Breast (tissue), 4 donors: ENCODE measurements around a stretch of chrX.

- PRO-cap, 3 experiments: no peak in any of the 3 experiments
- RRBS: no CpG with 5 or more reads among the region's 6 CpGs
Measured at GRCh38 chrX:106942389-106943126, 22.4 kb downstream of the CLDN2 start.

DNA sequence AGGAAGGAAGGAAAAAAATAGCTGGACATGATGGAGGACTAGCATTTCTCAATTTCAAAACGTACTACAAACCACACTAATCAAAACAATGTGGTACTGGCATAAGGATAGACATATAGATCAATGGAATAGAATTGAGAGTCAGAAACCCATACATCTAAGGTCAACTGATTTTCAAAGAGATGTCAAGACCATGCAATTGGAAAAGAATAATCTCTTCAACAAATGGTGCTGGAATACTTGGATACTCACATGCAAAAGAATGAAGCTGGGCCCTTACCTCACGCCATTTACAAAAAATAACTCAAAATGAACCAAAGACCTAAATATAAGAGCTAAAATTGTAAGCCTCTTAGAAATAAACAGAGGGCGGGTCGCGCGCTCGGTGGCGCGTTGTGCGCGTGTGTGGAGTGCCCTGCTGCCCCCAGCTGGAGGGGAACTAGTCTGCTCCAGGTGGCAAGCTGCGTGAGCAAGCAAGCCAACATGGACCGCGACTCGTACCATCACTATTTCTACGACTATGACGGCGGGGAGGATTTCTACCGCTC, 65.8 kb downstream of the DNAAF6 start:
- PRO-cap, 3 experiments: no peak in any of the 3 experiments
- RRBS: no CpG with 5 or more reads among the region's 19 CpGs

- PRO-cap, 3 experiments: no peak in any of the 3 experiments
- RRBS: no CpG with 5 or more reads among the region's 11 CpGs
Measured at GRCh38 chrX:107451686-107452116, 2.2 kb downstream of the FRMPD3 start.

DNA sequence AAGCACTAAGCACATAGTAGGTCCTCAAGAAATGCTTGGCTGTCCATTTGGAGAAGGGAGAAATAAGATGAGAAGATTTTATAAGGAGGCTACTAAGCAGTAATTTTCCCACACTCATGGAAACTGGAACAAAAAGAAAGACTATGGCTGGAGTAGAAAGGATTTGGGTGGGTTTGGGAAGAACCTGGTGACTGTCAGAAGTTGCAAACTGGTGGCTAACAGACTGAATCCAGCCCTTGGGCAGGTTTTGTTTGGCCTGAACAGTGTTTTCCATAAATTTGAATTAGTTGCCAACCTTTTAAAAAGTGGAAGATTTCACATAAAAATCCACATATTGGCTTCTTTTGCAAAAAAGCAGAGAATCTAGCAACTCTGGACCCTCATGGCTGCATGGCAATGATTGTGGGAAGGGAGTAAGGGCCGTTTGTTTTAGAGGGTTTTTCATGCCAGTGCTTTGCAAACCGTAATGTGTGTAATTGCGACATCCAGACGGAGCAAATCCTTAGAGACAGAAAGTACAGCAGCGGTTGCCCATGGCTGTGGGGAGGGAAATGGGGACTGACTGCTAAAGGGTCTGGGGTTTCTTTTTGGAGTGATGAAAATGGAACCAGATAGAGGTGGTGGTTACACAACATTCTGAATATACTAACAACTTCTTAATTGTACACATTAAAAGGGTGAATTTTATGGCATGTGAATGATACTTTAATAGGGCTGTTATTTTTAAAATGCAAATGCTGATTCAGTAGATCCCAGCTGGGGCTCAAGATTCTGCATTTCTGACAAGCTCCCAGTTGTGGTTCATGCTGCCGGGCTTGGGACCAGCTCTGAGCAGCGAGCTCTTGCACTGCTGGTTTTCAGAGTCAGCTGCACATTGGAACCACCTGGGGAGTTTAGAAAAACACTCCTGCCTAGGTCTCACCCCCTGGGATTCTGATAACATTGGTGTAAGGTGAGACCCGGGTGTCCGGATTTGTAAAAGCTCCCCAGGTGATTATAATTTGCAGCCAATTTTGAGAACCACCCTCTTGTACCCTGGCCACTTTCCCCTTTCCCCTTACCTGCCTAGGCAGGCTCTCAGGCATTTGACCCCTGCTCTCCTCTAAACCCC, 47.5 kb downstream of the PRPS1 start:
- PRO-cap, 3 experiments: peak in 3 of 3 experiments; most common plus-strand start position 534 of the sequence (in 3); most common minus-strand start position 398 of the sequence (in 1)
- RRBS: no CpG with 5 or more reads among the region's 9 CpGs

DNA sequence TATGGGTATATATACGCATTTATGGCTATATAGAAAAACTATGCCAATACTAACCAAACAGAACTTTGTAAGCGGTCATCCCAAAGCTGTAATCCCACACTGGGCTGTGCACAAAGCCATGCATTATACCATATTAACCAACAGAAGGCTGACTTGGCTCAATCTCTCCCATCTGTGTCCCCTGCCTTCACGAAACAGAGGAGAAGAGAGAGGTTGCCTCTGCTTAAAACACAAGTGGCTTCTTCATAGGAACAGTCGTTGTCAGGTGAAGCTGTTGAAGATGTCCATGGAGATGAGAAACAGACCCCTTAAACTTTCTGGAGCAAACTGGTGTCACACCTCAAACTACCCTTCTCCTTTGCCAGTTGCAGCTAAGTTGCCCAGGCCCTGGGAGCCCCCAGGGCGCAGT, 61.7 kb downstream of the TSC22D3 start:
- PRO-cap, 3 experiments: peak in 1 of 3 experiments; most common minus-strand start position 257 of the sequence (in 1)
- RRBS: no CpG with 5 or more reads among the region's 5 CpGs

DNA sequence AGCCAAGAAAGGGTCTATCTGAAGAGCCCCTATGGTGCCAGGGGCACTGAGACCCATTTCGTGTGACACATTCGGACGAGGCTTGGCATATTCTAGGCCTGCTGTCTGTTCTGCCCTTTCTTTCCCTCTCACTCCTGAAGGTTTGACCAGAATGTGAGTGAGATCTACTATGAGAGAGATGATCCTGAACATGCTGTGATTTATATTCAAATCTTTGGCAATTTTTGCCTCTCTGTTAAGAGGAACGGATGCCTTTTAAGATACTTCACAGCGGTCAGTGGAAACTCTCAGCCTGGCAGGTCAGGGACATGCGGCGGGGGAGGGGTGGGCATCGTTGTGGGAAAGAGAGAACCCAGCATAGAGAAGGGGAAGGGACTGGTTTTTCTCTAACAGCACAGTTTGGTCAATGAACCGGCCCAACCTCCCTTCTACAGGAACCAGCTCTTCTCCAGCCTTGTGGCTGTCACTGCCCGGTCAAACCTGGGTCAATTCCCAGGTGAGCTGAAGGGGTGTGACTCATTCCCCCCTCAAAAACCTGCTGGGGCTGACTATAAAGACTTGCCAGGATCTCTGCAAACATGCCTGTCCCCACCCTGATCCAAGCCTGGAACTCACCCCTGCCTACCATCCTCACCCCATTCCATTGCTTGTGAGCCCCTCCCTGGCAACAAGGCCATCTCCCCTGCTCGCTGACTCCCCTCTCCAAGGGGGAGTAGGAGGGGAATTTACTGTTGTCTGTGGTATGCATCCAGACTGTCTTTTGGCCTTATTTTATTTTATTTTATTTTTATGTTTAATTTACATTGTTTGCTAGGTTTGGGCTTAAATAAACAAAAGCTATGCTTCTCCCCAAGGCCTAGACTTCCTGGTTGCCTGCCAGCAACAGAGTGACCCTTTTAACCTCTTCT, 49.8 kb downstream of the TSC22D3 start:
- PRO-cap, 3 experiments: no peak in any of the 3 experiments
- RRBS: 53% methylated on average over 2 of the region's 11 CpGs

- PRO-cap, 3 experiments: no peak in any of the 3 experiments
- RRBS: no CpG with 5 or more reads among the region's 4 CpGs
Measured at GRCh38 chrX:107728315-107729116, 47.1 kb downstream of the TSC22D3 start.

DNA sequence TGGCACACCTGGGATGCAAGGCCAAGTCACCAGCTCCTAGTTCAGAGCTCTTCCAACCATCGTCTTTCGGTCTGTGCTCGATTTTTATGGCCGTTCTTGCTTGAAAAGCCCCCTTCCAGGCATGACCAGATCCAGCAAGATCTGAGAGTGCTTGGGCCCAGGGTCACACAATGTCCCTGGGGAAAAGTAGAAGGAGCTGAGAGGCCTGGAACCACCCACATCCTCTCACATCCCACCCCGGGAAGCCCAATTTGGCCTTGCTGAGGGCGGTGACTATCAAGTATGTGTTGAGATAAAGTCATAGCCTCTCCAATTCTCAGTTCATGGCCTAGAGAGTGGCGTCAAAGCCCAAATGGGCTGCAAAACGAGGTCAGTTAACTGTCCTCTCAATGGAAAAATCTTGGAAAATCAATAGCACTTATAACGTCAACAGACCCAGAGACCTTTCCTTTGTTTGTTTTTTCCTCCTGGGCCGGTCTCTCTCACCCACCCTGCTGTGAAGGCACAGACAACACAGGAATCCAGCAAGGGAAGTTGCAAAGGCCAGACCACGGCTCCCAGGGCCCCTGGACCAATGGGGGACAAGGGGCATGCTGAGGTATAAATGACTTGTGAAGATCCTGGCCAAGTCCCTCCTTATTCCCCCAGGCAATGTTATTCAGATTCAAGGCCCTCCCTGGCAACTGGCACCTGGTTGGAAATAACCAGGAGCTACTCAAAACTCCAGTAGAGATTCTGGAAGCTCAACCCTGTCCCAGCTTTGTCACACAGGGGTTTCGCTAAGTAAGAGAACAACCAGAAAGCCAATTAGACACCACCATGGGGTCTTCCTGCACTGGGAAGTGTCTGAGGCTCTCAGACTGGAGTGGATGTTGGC, 38.7 kb downstream of the TSC22D3 start:
- PRO-cap, 3 experiments: no peak in any of the 3 experiments
- RRBS: no CpG with 5 or more reads among the region's 12 CpGs

DNA sequence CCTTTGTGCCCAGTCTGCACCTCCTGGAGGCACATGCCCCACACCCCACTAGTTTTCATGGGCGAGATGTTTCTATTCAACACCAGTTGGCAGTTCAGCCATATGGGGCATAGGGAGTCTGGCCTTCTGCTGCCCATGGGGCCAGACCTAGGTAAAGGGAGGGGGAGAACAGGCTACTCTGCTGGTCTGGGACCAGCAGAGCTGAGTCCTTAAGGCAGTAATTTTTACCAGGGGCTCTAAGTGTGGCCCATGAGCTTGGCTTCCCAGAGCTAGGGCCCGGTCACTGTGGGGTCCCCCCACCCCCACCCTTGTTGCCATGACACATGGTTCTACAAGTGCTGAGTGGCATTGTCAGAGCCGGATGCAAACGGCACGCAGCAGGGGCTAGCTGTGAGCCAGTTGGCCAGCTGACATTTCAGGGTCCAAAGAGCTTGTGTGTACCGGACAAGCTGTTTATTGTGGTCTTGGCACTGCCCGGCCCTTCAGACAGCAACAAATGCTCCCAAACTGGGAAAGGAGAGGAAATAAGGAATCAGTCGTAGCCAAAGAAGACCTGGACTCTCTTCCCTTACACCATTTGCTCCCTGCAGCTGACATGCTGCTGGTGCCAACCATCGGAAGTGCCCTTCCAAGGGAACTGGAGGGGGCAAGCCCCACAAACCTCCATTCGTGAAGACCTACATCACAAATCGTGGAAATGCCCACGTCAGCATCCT, 36.9 kb downstream of the TSC22D3 start:
- PRO-cap, 3 experiments: no peak in any of the 3 experiments
- RRBS: 66% methylated on average over 5 of the region's 12 CpGs

- PRO-cap, 3 experiments: no peak in any of the 3 experiments
- RRBS: no CpG with 5 or more reads among the region's 4 CpGs
Measured at GRCh38 chrX:107756659-107756918, 19.0 kb downstream of the TSC22D3 start.

DNA sequence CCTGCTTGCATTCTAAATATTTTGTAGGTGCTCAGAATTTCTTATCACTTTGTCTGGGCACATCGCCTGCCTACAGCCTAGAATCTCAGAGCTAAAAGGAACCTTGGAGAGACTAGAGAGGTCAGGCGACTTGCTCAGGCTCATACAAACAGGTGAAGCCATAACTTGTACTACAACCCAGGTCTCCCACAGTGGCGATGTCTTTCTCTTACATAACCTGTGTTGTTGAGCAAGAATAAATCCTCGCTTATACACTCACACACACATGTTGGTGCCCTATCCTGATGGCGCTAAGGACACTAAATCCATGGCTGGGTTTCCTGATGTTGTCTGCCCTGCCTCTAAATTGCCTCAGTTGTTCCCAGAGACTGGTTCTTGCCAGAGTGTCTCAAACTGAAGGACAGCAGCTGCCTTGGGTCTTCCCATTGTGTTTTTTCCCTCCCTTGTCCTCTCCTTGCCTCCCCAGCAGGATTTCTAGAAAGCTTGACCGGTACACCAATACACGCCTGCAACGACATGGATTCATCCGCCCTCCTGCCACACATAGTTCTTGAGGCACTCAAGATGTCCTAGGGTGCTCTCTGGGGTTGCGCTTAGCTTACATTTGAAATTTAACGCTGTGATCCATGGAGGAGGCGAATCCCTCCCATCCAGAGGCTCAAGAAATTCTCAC, 1.6 kb downstream of the TSC22D3 start:
- PRO-cap, 3 experiments: peak in 1 of 3 experiments; most common plus-strand start position 572 of the sequence (in 1); most common minus-strand start position 469 of the sequence (in 1)
- RRBS: no CpG with 5 or more reads among the region's 12 CpGs

GRCh38 chrX:107826702-107827103, 1.0 kb downstream of the MID2 start:
- PRO-cap, 3 experiments: peak in 3 of 3 experiments; most common plus-strand start chrX:107826774 (in 1); most common minus-strand start chrX:107826862 (in 2)
- RRBS: 15% methylated on average over 15 of the region's 38 CpGs

DNA sequence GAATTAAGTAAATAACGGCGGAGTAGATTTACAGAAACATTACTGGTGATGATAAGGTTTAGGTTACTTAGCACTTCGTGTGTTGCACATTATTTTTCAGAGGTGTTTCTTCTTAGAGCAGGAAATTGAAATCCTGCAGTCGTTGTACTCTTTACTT, 1.3 kb downstream of the MID2 start:
- PRO-cap, 3 experiments: no peak in any of the 3 experiments
- RRBS: no CpG with 5 or more reads among the region's 4 CpGs

DNA sequence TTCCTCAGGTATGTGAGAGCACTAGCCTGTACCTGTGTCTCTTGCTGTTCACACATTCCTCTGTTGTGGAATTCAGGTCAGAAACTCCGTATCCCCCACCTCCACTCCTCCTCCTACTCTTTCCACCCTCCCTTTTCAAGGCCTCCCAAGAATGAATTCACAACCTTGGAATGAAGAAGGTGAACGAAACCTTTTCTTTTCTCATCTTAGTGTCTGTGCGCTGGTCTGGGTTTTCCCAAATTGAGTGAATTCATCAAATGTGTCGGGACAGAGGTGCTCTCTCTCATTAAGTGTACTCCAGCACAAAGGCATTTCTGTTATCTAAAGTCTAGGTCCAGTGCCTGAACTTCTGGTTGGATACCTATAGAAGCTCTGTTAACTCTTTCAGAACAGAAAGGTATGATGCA, 42.0 kb downstream of the COL4A6 start:
- PRO-cap, 3 experiments: no peak in any of the 3 experiments
- RRBS: no CpG with 5 or more reads among the region's 4 CpGs

DNA sequence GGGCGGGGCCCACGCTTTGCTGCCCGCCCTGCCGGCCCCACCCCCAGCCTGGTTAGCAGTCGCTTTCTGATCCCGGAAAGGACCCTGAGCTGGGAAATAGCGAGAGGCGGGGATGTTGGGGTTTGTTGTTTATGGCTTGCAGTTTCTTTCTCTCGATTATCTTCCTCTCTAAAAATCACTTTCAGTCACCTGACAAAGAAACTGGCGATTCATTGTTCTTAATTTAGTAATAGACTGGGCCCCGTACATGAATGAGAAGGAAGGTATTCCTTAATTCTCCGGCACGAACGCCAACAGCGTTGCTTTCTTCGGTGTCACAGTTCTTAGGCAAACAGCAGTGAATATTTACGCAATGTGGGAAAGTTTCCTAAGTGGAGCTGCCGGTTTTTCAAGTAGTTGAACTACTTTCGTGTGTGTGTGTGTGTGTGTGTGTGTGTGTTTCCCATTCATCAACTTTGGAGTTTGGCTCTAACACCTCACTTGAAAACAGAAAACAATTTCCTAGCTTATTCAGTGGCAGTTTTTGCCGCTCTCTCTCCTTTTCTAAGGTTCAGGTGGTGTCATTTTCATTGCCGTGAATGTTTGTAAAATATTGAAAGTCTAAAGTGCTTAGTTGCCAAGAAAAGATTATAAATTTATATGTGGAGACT, 632 bp downstream of the NXT2 start:
- PRO-cap, 3 experiments: peak in 3 of 3 experiments; most common plus-strand start position 77 of the sequence (in 2); most common minus-strand start position 325 of the sequence (in 1)
- RRBS: 17% methylated on average over 13 of the region's 21 CpGs

GRCh38 chrX:109668903-109669183, 43.9 kb upstream of the KCNE5 start:
- PRO-cap, 3 experiments: no peak in any of the 3 experiments

- PRO-cap, 3 experiments: peak in 1 of 3 experiments; most common minus-strand start chrX:109840655 (in 1)
- RRBS: no CpG with 5 or more reads among the region's 5 CpGs
Measured at GRCh38 chrX:109840499-109841046, 107.5 kb upstream of the ACSL4 start.

DNA sequence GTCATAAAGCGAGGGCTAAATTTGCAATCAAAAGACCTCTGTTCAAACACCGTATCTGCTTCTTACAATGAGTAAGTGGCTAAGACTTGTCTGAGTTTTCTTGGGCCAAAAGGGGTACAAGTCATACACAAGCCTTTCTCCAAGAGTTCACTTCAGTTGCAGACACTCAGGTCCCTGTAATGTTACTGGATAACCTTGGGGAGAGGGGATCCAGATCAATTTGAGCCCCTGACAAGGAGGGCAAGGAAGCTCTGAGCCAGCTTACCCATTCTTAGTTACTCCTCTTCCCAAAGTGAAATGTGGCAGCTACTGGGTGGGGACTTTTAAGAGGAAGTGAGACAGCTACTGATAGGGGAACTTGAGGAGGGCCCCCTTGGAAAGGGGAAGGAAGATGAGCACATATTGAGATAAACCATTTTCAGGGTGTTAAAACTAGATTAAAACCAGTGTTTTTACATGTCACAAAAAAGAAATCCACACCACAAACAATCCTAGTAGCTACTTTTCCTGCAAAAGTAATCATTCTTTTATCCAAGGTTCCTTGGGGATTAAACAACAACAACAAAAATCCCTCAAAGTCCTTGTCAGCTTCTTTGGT, 113.8 kb upstream of the TMEM164 start:
- PRO-cap, 3 experiments: no peak in any of the 3 experiments
- RRBS: no CpG with 5 or more reads among the region's 2 CpGs

GRCh38 chrX:110086418-110086921, 83.6 kb downstream of the TMEM164 start:
- PRO-cap, 3 experiments: no peak in any of the 3 experiments

DNA sequence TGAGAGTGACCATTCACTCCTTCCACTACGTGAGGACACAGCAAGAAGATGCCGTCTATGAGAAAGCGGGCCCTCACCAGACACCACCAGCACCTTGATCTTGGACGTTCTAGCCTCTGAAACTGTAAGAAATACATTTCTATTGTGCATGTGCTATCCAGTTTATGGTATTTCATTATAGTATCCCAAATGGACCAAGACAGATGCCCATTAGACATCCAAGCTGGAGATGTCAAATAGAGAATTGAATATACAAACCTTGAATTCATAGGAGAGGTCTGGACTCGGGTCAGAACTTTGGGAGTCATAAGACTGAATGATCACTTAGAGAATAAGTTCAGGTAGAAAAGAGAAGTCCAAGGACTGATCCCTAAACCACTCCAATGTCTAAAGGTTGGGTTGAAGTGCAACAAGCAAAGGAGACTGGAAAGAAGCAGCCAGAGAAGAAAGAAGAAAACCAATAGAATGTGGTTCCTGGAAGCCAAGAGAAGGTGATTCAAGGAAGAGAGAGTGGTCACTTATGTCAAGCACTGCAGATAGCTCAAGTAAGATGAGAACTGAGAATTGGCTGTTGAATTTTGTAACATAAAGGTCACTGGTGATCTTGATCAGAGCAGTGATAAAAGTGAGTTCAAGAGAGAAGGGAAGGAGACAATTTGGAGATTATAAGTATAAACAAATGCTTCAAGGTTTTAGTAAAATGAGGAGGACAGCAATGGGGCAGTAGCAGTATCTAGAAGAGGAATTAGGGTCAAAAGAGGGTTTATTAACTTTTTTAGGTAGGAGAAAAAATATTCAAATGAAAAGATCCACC, 97.9 kb upstream of the PAK3 start:
- PRO-cap, 3 experiments: no peak in any of the 3 experiments
- RRBS: no CpG with 5 or more reads among the region's 5 CpGs